Transverse colon (tissue), 4 donors: ENCODE results near the genes GNG12, CTH and LHX8.

- PRO-cap = unidirectional peak, plus-strand start at chr1:67137739
- RAMPAGE, long total RNA, 4 experiments = no peak in any of the 4 experiments
Measured at GRCh38 chr1:67137566-67137846, 2.7 kb upstream of the C1orf141 start.

DNA sequence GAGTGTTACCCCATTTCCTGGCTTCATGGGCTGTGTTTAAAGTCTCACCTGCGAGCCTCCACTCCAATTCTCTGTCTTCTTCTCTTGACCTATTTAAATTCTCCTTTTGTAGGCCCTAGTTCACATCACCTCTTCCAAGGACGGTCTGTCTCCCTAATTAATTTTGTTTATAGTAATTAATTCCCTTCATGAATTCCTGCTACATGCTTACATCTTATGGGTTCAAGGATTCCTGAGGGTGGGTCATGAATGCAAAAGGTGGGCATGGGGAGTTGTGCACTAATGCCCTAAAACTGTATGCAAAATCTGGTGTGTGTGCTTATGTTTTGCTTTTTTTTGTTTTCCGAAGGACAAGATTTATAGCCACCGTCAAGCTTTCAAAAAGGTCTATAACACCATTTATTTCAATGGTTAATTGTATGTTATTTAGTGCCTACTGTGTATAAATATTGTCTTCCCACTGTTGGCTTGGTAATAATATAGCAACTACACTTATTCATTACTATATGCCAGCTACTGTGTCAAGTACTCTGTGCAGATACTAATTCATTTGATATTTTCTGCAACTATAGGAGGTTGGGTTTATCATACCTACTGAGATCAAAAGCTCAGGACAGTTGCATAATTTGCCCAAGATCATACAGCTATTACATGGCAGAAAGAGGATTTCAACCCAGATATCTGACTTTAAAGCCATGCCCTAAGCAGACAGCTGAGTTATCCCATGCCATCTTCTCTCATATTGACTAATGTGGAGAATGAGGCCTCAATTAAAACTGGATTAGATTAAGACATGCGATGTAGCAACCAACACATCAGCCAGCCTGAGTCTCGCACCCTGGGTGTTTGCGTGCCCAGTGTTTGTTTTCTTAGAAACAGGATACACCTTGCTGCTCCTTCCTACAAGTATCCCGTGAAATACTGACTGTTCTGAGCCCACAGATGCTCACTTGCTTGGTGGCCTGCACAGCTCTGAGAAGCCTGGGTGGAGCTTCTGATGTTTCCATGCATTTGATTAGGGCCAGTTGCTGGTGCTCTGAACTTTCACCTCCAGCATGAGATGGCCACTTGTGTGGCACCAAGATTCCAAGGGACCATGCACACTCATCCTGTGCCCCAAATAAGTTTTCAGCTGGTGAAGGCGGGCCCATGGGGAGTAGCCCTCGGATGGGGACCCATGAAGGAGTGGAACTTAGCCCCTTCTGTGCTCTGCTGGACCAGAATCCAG, 34.6 kb downstream of the GADD45A start:
- PRO-cap = no peak
- RAMPAGE, long total RNA, 4 experiments = no peak in any of the 4 experiments

GRCh38 chr1:67832996-67834078, at the start of gene GNG12:
TSS of gene GNG12 (minus strand) at chr1:67833467.
- PRO-cap = bidirectional peak, plus-strand start at chr1:67833547, minus-strand start at chr1:67833438
- RAMPAGE, long total RNA, 4 experiments = start-site peak on the minus strand in 4 of 4 experiments, at chr1:67833364-67833453 at its widest, 280 to 3,583 reads per replicate

- PRO-cap = unidirectional peak, plus-strand start at chr1:68141233
- RAMPAGE, long total RNA, 4 experiments = no peak in any of the 4 experiments
Measured at GRCh38 chr1:68140819-68142154, 90.9 kb upstream of the DIRAS3 start.

DNA sequence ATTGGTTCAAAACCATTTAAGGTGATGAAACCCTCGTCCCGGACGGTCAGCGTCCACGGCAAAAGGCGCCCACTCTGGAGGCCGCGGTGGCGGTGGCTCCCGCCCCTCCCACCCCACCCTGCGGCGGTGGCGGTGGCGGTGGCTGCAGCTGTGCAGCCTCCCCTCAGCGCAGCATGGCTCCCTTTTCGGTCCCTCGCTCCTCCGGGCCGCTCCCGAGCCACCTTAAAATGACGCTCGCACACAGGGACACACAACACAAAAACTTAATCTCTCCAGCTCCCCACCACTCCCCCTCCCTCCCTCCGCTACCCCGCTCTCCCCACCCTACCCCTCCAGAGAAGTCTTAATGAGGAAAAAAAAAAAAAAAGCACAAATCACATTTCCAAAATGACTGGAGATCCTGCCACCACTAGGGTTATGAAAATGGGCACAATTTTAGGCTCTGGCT, 69.0 kb downstream of the WLS start:
- PRO-cap = no peak
- RAMPAGE, long total RNA, 4 experiments = no peak in any of the 4 experiments

- PRO-cap = no peak
- RAMPAGE, long total RNA, 4 experiments = no peak in any of the 4 experiments
Measured at GRCh38 chr1:68796739-68797172, 299.9 kb upstream of the DEPDC1 start.

DNA sequence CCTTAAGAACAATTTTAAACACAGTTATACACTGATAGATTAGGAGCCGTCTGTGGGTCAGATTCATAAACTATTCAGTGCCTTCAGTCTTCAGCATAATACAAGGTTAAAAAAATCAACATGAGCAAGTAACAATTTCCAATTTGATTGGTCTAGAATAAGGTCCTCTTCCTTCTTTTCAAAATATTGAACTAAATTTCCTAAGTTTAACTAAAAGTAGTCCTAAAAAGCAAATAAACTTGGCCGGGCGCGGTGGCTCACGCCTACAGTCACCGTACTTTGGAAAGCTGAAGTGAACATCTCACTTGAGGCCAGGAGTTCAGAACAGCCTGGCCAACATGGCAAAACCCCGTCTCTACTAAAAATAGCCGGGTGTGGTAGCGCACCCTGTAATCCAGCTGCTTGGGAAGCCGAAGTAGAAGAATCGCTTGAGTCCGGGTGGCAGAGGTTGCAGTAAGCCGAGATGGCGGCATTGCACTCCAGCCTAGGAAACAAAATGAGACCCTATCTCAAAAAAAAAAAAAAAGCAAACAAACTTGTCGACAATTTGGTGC, 15.7 kb downstream of the ANKRD13C start:
- PRO-cap = no peak
- RAMPAGE, long total RNA, 4 experiments = no peak in any of the 4 experiments

DNA sequence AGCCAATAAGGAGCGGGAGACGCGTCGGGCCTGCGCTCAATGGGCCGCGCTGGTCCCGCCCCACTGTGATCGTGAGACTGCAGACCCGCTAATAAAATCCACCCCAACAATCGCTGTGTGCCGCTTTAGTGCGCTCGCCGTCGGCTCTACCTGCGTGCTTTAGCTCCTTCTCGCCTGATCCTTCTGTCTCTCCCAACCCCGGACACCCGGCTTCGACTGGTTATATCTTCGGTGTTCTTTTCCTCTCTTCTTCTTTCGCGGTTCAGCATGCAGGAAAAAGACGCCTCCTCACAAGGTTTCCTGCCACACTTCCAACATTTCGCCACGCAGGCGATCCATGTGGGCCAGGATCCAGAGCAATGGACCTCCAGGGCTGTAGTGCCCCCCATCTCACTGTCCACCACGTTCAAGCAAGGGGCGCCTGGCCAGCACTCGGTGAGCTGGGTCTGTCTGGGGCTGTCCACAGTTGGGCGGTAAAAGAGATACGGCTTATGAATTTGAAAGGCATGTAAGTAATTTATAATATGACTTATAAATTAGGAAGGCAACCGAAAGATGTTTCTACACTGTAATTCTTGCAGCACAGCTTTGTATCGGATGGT, at the start of gene CTH:
TSS of gene CTH (plus strand) at position 120 of the 602 bp plus-strand sequence.
- PRO-cap = bidirectional peak, plus-strand start at position 109 of the sequence, minus-strand start outside the sequence
- RAMPAGE, long total RNA, 4 experiments = start-site peak on the plus strand in 1 of 4 experiments, centred at position 120 of the sequence, 63 reads per replicate

DNA sequence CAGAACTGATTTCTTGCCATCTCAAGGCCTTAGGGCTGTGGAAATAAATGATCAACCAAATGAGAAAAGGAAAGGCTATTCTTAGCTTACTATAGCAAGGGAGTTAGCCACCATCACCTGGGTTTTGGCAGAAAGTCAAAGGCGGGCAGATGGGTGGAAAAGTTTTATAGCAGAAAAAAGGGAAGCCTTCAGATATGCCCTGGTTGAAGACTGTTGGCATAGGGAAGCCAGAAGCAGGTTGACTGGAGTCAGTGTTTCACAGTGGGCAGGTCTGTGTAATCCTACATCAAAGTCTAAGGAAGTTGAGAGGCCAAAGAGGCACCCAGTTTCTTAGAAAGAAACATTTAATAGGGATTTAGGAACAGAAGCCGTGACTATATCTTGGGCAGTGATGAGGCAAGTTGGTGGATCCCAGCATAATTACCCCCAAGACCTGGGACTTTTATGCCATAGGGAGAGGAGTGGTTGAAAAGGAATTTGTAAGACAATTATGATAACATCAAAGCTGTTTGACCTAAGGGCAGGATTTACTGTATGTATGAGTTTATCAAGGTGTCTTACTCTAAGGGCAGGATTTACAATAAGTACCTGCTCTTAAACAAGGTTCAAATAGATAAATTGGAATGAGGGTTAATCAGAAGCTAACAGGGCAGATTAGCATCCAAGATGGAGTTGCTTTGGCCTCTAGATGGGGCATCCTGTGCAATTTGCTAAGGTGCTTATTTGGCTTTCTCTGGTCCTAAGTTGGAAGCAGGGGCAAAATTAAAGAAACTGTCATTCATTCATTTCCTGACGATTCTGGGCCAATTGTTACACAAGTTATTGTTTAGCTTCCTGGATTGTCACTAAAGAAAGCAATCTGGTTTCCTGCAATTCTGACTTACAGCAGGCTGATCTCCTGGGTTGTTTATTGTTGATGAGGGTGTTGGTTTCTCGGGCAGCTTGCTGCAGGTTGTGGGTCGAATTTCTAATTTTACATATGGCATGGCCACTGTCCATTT, 30.0 kb downstream of the CTH start:
- PRO-cap = no peak
- RAMPAGE, long total RNA, 4 experiments = no peak in any of the 4 experiments

- PRO-cap = no peak
- RAMPAGE, long total RNA, 4 experiments = start-site peak on the minus strand in 1 of 4 experiments, at chr1:71074229-71074289 at its widest, 5 reads per replicate
Measured at GRCh38 chr1:71073955-71074512, 6.8 kb downstream of the ZRANB2 start.

- PRO-cap = no peak
- RAMPAGE, long total RNA, 4 experiments = no peak in any of the 4 experiments
Measured at GRCh38 chr1:74571598-74572305, 59.3 kb upstream of the LRRC53 start.

DNA sequence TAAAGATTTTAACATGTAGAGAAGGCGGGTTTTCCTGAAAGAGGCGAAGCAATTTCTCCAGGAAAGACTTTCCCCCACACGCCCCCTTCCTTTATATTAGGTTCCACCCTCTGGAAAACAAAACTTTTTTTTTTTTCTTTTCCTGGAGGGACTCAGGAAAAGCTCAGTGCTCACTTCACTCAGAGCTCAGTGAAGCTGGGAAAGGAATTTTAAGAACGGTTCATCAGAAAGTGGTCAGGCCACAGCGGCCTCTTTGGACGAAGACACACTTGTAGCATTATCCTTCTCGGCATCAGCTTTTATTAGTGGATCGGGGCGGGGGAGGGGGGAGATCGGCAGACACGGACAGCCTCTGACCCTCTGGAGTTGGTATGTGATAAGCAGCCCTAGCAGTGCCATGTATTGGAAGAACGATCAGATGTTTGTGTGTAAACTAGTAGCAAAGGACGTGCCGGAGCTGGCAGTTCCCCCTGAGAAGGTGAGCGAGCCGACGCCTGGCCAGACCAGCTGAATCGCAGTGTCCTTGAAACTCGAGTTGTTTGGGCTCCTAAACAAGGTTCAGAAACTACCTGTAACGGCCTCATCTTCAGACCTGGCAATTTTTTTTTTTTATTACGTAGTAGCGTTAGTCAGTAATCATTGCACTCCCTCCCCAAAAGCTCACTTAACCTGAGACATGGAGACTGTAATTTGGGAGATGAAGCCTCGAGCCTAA, at the start of gene LHX8:
TSS of gene LHX8 (plus strand) at position 166 of the 715 bp plus-strand sequence.
- PRO-cap = no peak
- RAMPAGE, long total RNA, 4 experiments = no peak in any of the 4 experiments

DNA sequence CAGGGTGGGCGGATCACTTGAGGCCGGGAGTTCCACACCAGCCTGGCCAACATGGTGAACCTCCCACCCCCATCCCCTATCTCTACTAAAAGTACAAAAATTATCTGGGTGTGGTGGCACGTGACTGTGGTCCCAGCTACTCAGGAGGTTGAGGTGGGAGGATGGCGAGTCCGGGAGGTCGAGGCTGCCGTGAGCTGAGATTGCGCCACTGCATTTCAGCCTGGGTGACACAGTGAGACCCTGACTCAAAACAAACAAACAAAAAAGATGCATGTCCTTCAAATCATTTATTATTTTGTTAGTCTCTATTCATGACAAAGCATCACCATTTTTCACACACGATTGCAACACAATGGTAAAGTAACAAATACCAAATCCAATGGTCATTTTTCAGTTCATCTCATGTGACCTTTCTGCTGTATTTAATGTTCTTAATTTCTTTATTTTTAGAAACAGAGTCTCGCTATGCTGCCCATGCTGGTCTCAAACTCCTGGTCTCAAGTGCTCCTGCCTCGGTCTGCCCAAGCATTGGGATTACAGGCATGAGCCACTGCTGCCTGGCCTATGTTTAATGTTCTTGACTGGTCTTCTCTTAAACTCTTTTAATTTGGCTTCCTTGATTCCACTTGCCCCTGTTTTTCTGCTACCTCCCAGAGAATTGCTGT, 1.1 kb downstream of the MSH4 start:
- PRO-cap = no peak
- RAMPAGE, long total RNA, 4 experiments = no peak in any of the 4 experiments

DNA sequence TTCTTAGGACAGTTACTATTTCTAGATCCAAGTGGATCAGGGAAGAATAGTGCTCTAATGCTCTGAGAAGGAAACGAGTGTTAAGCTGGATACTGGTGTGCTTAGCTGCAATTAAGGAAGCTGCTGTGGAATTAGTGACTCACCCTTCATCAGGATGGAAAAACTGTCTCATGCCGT, 179.5 kb downstream of the ST6GALNAC3 start:
- PRO-cap = no peak
- RAMPAGE, long total RNA, 4 experiments = no peak in any of the 4 experiments

DNA sequence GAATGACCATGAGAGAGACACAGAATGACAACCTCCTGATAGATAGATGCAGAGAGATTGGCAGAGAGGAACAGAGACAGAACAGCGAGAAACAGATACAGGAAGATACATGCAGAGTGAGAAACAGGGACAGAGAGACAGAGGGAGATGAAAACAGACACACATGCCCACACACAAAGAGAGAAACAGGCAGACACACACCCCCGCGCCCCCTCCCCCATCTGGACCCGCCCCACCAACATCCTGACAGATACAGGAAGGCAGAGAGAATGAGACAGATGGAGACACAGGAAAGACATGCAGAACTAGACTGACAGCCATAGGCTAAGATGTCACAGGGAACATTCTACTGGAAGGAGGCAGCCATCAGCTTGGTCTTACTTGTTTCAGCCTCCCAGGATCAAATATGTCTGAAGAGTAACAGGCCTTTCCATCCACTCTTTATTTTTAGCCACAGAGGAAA, 211.2 kb downstream of the ST6GALNAC3 start:
- PRO-cap = no peak
- RAMPAGE, long total RNA, 4 experiments = no peak in any of the 4 experiments

- PRO-cap = no peak
- RAMPAGE, long total RNA, 4 experiments = no peak in any of the 4 experiments
Measured at GRCh38 chr1:77515395-77515911, 167.0 kb downstream of the ZZZ3 start.

DNA sequence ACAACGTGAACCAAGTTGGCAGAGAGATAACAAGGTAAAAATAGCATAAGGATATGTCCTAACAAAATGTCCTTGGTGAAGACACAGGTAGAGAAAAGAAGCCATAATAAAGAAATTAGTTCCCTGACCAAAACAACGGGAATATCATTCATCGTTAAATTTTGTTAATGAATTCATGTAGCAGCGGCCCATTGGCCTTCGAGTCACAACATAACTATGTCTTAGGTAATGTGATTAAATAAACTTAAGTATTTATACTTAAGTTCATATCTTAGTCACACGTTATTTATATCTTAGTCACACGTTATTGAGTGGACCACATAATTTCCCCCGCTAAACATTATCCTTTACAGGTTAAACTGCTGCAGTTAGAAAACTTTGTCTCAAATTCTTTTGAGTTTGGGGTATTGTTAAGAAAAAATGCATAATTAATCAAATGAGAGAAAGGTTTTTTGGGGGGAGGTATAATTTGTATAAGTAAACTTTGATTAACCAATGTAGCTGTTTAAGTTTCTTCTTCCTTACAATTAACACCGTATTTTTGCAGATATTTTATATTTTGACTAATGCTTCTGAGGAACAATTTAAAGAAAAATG, 1.3 kb downstream of the NEXN start:
- PRO-cap = unidirectional peak, minus-strand start at position 212 of the sequence
- RAMPAGE, long total RNA, 4 experiments = no peak in any of the 4 experiments

DNA sequence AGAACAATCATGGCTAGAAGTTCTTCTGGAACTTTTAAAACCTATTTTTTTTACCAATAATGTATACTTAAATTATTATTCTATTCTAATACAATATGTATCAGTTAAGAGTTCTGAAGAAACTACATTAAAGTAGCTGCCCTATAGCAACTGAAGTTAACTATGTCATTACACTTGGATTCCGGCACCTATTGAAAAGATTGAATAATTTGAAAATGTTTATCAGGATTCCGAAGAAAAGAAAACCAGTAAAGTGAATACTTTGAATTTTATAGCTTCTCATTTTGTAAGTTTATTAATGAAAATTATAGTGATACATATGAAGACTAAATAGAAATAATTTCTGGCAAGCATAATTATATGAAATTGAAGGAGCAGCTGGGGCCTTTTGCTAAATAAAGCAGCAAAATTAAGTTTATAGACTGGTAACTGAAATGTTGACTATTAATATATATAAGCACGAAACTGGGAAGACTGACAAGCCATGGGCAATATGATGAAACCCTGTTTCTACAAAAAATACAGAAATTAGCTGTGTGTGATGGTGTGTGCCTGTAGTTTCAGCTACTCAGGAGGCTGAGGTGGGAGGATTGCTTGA, 14.9 kb downstream of the NEXN start:
- PRO-cap = no peak
- RAMPAGE, long total RNA, 4 experiments = start-site peak on the plus strand in 1 of 4 experiments, centred at position 499 of the sequence, 12 reads per replicate

- PRO-cap = no peak
- RAMPAGE, long total RNA, 4 experiments = no peak in any of the 4 experiments
Measured at GRCh38 chr1:78047242-78047647, 1.5 kb downstream of the GIPC2 start.

GRCh38 chr1:78082223-78082818, 36.6 kb downstream of the GIPC2 start:
- PRO-cap = no peak
- RAMPAGE, long total RNA, 4 experiments = no peak in any of the 4 experiments